Calu3 (cell line): ENCODE measurements around a stretch of chr2.

DNA sequence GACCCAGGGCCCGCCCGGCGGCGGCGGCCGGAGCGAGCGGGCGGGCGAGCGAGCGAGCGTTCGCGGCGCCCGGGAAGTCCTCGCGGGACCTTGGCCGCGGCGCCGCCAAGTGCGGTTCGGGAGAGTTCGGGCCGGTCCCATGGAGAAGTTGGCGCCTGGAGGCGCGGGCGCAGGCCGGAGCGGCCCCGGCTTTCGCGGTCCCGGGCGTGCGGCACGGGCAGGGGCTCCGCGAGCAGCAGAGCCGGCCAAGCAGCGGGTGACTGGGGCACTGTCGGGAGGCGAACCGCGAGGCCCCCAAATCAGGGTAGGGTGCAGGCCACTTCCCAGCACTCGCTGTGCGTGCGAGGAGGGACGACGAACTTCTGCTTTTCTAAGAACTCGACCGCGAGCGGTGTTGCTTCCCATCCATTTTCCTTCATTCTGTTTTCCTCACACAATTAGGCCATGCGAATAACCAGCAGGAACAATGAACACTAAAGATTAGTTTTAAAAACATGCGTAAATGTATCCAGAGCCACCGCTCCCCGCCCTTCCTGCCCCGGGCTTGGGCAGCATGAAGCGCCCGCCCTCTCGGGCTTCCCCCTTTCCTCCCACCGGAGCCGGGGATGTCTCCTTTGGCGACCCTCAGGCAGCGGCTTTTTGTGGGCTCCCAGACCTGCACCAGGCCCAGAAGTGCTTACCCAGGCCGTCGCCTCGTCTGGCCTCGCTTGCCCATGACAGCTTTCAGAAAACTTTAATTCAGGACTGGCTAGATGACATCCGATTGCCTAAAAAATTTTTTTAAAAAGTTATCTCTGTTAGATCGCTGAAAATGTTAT, 716 bp downstream of the MAP3K20 start:
- PRO-cap: bidirectional peak, plus-strand start at position 108 of the sequence, minus-strand start at position 22 of the sequence; bidirectional peak, plus-strand start at position 326 of the sequence, minus-strand start at position 364 of the sequence

- PRO-cap: no peak
These were observed 8.5 kb downstream of the CDCA7 start for GRCh38 chr2:173363183-173363586.

GRCh38 chr2:173449139-173449388, 94.4 kb downstream of the CDCA7 start:
- PRO-cap: unidirectional peak, minus-strand start at chr2:173449329

DNA sequence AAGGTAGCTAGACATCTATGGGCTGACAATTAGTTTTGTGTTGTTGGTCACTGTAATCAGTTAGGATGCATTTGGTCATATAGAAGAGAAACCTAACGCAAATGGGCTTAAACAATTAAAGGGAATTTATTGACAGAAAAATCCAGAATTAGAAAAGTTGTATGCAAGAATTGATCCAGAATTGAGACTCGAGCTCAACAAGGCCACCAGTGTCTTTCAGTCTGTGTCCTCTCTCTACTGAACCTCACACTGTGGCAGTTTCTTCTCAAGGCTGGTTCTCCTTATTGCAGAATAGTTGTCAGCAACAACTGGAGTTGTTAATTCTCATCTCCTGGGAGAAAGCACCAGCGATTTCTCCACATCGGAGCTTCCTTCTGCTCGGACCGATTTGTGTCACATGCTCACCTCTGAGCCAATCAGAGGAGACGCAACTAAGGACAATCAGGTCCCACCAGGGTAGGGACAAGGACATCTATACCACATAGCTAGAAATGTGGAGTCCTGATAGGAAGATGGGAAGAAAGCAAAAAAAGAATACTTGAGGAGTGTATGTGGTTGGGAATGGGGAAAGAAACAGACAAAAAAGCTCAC, 169.5 kb downstream of the CDCA7 start:
- PRO-cap: no peak

DNA sequence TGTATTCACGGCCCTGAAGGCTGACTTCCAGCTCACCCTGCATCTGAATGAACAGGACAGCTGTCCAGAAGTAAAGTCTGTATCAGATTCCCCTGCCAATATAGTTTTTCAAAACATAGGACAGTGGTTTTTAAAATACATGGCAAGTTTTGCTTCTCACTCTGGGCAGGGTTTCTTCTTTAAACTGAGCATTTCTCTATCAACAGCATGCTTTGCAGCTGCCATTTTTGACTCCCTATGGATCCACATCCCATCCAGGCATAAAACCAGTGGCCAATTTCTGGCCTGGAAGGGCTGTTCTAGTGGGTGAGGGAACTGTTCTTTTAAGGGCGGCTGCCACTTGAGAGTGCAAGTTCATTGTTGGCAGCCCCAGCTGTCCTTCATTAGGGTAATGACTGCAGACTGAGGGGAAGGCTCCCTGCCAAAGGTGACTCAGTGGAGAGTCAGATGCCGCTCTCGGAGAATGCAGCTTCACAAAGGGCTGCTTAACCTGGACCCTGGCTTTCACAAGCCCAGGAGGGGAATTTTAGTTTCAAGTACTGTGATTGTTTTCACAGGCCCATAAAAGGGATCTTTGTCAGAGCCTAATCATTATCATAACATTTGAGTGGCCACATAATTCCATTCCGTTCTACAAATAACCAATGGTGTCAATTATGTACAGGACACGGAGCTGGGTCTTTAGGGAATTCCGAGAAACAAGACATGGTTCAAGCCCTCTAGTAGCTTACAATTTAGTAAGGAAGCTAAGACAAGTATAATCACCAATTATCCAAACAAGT, 235.6 kb downstream of the CDCA7 start:
- PRO-cap: no peak

- PRO-cap: no peak
These were observed 298.1 kb downstream of the CDCA7 start for GRCh38 chr2:173652831-173653080.

DNA sequence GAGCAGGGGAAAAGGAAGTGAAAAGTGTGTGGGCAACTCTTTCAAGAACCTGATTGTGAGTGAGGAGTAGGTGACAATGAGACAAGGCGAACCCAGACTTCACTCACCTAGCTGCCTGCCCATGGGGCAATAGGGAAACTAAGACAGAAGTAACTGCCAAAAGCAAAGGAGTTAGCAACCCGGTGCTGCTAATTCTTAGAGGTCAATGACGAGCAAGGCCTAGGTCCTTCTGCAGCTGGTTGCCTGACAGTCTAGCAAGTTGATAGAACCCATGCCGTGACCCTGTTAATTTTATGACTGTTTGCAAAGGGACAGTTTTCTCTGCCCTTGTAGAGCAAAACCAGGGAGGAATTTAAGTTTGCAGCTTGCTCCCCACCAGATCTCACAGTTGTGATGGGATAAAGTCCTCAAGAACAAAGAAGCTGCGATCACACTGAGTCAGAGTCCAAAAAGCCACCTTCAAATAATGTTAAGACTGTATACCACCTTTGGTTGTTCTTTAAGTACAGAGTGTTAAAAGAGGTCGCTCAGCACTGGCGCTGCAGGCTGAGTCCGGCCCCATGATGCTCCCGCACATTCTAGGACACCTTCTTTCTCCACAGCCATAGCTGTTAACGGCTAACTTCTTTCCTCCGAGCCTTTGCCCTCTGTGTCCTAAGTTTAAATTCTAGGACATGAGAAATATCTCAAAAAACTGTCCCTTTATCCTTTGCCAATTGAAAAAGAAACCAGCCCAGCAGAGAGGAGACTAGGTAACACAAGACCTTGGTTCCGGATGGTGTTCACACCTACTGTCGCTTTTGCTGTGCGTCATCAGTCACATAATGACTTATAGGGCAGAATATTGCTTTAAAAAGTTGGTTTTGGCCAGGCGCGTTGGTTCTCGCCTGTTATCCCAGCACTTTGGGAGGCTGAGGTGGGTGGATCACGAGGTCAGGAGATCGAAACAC, 66.5 kb downstream of the SP3 start:
- PRO-cap: no peak

DNA sequence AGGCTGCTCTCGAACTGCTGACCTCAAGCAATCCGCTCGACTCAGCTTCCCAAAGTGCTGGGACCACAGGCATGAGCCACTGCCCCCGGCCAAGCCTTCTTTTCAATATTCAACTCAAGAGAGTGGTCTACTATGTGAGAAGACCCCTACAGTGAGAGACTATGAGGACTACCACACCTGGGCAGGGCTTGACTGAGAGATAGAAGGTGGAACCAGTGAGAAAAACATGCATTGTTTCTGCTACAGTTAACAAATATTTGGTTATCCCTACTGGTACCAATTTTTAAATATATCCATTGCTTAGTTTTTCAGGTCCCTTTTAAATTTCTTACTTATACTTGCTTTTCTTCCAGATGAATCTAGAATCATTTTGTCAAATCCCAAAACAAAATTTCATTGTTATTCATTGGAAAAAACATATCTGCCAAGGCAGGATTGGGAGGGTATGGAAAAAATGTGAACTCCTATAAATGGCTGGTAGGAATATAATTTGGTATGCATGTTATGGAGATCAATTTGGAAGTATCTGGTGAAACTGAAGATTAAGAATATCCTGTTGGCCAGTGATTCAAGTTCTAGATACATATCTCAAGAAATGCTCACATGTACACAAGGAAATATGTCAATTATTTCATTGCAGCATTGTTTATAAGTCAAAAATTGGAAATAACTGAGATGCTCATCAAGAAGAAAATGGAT, 63.1 kb downstream of the SP3 start:
- PRO-cap: no peak

DNA sequence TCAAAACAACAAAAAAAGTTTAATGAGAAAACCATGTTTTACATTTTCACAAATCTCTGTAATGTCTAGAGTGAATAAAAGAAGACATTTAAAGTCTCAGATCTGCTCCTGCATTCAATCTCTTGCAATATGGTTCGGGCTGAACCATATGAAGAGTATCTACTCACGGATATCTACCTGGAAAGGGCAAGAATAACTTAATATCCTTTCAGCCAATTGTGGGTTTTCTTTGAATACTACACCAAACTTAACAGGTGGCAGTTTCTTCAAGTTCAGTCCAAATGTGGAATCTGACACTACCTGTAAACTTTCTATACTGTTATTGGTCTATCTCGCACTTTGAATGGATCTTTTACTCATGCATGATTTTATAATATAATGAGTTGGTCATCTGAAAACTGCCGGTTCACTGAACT, 13.7 kb downstream of the SP3 start:
- PRO-cap: no peak

DNA sequence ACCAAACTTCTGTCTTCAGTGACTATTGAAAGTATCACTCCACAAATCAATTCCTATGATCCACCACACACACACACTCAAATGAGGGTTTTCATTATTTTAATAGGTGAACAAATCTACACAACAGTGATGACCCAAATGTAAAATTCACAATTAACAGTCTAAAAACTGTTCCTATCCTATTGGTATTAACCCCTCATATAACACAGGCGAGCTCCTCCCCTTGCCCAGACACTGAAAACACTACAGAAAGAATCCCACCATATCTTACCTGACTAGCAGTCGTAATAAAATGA, 2.5 kb downstream of the SP3 start:
- PRO-cap: no peak

DNA sequence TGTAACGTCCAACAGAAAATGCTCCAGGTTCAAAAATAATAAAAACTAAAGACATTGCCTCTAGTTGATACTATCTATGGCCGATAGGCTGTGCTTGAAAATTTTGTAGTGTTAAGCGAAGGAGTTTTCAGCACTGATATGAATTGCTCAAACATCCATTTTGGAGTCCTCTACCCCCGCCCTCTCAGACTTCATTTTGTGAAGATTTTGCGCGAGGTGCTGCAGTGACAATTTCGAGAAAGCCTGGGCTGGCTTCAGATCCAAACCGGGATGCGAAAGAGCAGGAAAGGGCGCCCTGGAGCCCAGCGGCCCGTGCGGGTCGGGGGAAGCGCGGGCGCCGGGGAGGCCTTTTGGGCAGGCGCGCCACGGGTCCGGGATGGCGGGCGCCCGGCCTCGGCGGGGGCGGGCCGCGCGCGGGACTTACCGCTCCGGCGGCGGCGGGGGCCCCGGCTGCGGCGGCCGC, 1.8 kb downstream of the SP3 start:
- PRO-cap: unidirectional peak, plus-strand start at position 194 of the sequence; unidirectional peak, plus-strand start at position 257 of the sequence; bidirectional peak, plus-strand start at position 423 of the sequence, minus-strand start at position 349 of the sequence

DNA sequence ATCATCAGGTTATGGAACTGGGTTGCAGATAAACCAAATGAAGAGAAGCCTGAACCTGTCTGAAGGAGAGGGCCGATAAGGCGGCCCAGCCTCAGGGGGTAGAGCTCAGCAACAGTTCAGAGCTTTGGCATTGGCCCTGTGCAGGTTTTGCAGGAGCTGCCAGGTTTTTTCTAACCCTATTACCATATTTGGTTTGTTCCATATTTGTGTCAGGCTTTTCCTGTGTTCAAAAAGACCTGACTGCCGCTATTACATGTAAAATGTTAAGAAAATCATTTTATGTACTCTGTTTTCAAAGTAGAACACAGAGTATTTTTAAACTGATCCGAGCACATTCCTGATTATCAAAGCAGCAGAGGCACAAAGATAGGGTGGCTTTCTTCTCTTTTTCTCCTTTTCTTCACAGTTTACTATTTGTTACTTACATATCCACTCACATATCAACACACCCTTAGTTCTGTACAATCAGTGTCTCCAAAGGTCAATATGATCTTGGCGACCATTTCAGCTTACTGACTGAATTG, 20.1 kb upstream of the SP3 start:
- PRO-cap: no peak

DNA sequence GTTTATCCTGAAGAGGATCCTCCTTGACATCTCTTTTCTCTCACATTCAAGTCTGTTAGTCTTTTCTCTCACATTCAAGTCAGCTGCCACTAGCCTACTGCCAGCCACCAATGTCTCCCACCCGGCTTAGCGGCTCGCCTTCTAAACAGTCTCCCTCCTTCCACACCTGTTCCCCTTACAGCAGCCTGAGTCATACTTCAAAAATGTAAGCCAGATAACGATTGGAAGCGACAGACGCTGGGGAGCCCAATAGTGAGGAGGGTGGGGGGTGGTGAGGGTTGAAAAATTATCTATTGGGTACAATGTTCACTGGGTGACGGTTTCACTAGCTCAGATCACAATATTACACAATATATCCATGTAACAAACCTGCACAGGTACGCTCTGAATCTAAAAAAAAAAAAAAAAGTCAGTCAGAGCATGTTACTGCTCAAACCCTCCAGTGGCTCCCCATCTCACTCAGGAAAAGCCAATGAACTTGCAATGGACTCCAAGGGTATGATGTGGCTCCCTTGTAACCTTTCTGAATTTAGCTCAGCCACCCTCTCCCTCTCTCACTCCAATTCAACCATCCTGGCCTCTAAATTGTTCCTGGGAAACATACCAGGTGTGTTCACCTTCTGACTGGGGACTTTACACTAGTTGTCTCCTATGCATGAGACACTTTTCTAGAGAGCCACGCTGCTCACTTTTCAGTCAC, 38.9 kb upstream of the SP3 start:
- PRO-cap: no peak

- PRO-cap: no peak
These were observed 58.8 kb upstream of the SP3 start for GRCh38 chr2:174023595-174024663.

DNA sequence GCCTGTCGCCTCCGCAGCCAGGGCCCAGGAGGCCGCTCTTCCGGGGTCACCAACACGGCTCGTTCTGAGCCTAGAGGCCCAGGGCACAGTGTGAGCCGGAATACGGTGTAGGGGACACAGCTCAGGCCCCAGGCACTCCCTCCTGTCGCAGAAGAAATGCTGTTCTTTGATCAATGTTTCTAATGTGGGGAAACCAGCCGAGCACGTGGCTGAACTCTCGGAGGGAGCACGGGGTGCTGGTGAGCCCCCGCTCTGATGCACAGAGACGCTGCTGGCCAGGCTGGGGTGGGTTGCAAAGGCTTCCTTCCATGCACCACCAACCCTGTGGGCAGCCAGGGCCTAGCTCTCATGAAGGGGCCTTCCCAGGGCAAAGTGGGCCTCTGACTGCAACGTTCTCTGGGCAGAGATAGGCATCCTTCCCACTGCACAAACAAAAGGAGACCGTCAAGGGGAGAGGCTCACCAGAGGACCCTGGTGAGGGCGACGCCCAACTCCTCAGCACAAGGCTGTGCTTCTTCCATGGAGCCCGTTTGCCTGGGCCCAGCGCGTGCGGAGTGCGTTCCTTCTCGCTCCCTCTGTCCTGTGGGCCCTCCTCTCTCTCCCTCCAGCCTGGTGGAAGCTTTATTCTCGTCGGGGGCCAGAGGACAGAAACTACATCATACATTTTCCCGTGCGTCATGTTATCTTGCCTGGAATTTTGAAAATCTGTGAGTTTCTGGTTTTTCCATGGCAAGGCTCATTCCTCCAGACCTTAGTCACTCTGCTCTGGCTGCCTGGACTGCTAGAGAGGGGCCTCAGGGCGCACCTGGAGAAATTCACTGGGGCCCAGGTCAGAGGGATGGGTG, 61.1 kb upstream of the SP3 start:
- PRO-cap: no peak

- PRO-cap: no peak
These were observed 74.4 kb downstream of the OLA1 start for GRCh38 chr2:174173972-174174212.

- PRO-cap: no peak
These were observed 39.6 kb downstream of the OLA1 start for GRCh38 chr2:174208390-174209456.

GRCh38 chr2:174619688-174620118, 22.1 kb upstream of the WIPF1 start:
- PRO-cap: no peak

GRCh38 chr2:174627353-174628180, 30.0 kb upstream of the WIPF1 start:
- PRO-cap: no peak

DNA sequence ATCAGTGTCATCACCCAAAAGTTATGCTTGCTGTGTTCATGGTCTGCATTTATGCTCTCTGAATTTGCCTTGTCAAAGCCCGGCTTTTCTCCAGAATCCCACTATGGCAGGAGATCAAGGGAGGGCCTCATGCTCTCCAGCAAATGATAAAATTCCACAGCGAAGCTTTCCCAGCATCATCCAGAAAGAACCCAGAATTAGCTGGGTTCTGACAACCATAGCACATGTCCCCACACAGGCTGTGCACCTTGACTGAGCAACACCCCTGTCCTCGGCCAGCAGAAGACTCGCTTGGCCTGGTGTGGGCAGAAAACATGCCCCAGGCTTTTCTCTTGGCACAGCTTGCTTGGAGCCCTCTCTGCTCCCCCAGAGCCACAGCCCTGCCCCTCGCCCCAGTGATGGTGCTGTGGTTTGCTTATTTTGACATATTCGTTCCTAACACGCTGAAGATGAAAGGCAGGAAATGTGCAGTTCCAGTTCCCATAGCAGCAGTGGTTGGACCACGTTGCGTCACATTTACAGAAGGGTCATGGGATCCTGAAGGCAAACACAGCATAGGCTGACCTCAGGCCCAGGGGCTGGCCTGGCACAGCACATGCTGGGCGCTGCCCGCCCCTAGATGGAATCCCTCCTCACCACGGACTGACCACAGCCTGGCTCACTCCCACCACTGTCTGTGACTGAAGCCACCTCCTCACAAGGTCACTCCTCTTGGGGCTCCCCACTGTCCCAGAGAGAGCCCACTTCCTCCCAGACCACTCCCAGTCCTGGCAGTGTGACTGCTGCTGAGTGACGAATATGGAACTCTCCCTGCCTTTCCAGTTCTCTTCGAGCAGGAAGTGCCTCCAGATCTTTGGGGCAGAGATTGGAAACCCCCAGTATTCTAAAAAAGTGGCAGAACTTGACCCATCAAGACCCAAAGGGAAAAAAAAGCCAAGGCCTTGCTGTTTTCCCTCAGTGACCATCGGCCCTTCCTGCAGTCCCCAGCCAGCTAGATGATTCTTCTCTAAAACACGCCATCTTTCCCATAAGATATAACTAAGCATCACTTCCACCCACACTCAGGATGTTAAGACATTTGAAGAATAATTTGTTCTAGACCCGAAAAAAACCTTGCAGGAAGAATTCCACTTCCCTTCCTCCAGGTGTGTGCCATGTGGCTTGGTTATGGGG, 14.3 kb upstream of the CHRNA1 start:
- PRO-cap: no peak